Upper lobe of left lung (tissue), 5 donors: ENCODE measurements around the genes BFAR, PLA2G10 and BMERB1.

- PRO-cap, 2 experiments = no peak in any of the 2 experiments
- RAMPAGE, long total RNA, 4 experiments = no peak in any of the 4 experiments
Measured at GRCh38 chr16:14337357-14338126, 266.4 kb downstream of the MRTFB start.

DNA sequence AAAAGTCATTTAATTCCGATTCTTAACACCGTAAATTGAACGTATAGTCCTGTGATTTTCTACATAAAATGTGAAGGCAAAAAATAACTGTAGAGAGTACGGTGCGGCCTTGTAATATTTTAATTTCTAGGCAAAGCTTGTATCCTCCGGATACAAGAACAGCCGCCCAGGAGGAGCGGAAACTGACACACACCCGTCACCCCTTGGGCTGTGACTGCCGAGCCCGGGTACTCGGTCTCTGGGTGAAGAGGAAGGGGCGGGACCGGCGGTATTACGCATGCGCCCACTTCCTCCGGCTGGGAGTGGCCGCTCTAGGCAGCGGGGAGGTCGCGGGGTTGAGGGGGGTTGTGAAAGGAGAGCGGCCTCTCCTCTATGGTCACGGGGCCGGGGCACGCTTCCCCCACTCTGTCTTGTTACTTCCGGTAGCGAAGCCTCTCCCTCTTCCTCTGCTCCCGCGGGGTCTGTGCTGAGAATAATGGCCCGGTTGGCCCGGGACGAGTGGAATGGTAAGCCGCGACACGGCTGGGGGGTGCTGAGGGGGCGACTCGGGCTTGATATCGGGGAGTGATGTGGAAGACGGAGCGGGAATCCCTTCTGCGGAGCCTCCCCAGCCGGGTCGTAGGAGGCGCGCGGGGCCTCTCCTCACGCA lies at the start of gene BFAR:
BFAR (plus strand) TSS at position 439 of the 649 bp plus-strand sequence.
- PRO-cap, 2 experiments = peak in 2 of 2 experiments; most common plus-strand start position 338 of the sequence (in 1); most common minus-strand start position 216 of the sequence (in 2)
- RAMPAGE, long total RNA, 4 experiments = start-site peak on the plus strand in 4 of 4 experiments, centred at positions 435 to 467 of the sequence, 20 to 959 reads per replicate

DNA sequence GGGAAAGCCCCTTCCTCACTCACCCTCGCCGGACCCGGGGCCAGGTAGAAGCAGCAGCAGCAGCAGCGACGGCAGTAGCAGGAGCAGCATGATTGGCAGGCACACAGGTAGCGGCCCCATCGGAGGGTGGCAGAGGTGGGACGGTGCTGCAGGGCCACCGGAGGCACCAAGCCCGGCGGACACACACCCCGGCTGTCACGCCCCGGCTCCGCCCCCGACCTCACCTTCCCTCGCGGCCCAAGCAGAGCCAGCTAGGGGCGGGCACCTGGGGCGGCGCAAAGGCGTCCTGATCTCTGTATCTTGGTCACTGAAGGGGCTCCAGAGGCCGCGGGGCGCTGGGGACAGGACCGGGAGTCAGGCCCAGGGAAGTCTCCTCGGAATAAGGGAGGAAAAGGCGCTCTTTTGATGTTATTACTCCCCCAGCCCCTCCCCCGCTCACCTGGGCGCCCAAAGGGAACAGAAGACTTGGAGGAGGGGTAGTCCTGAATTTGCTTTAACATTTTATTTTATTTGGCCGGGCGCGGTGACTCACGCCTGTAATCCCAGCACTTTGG lies at the start of gene PLA2G10:
PLA2G10 (minus strand) TSS at position 199 of the 554 bp plus-strand sequence.
- PRO-cap, 2 experiments = no peak in any of the 2 experiments
- RAMPAGE, long total RNA, 4 experiments = no peak in any of the 4 experiments

- PRO-cap, 2 experiments = no peak in any of the 2 experiments
- RAMPAGE, long total RNA, 4 experiments = no peak in any of the 4 experiments
Measured at GRCh38 chr16:14917972-14918877, 19.0 kb upstream of the NPIPA1 start.

- PRO-cap, 2 experiments = no peak in any of the 2 experiments
- RAMPAGE, long total RNA, 4 experiments = no peak in any of the 4 experiments
Measured at GRCh38 chr16:14988853-14989234, 14.0 kb downstream of the PDXDC1 start.

GRCh38 chr16:15033081-15033855 lies 22.6 kb downstream of the NTAN1 start:
- PRO-cap, 2 experiments = no peak in any of the 2 experiments
- RAMPAGE, long total RNA, 4 experiments = no peak in any of the 4 experiments

- PRO-cap, 2 experiments = no peak in any of the 2 experiments
- RAMPAGE, long total RNA, 4 experiments = no peak in any of the 4 experiments
Measured at GRCh38 chr16:15135526-15135926, 41.5 kb upstream of the RRN3 start.

- PRO-cap, 2 experiments = peak in 2 of 2 experiments; most common plus-strand start chr16:15434511 (in 2)
- RAMPAGE, long total RNA, 4 experiments = start-site peak on the plus strand in 4 of 4 experiments, at chr16:15434503-15434591 at its widest, 30 to 189 reads per replicate
Measured at GRCh38 chr16:15434236-15435556, at the start of gene BMERB1. BMERB1 (plus strand) TSS chr16:15434588.

GRCh38 chr16:15494173-15494601 lies 59.8 kb downstream of the BMERB1 start:
- PRO-cap, 2 experiments = no peak in any of the 2 experiments
- RAMPAGE, long total RNA, 4 experiments = no peak in any of the 4 experiments

DNA sequence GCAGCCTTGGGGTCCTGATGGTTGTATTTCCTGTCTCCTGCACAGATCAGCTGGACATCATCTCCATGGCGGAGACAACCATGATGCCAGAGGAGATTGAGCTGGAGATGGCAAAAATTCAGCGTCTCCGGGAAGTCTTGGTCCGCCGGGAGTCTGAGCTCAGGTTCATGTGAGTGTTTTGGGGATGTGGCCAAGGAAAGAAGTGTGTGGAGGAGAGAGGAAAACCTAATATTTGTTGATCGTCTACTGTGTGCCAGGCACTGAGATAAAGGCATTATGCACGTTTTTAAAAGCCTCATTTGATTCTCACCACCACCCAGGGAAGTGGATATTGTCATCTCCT lies 80.8 kb downstream of the BMERB1 start:
- PRO-cap, 2 experiments = no peak in any of the 2 experiments
- RAMPAGE, long total RNA, 4 experiments = no peak in any of the 4 experiments

DNA sequence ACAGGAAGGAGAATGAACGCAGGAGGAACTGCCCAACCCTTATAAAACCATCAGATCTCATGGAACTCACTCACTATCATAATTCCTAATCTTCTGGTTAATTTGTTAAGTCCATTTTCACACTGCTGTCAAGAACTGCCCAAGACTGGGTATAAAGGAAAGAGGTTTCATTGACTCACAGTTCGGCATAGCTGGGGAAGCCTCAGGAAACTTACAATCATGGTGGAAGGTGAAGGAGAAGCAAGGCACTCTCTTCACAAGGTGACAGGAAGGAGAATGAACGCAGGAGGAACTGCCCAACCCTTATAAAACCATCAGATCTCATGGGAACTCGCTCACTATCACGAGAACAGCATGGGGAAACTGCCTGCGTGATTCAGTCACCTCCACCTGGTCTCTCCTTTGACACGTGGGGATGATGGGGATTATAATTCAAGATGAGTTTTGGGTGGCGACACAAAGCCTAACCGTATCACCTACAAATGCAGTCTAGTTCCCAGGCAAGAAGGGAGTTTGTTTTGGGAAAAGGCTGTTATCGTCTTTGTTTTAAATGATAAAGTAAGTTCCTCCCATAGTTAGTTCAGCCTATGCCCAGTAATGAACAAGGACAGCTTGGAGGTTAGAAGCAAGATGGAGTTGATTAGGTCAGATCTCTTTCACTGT lies 68.9 kb downstream of the MARF1 start:
- PRO-cap, 2 experiments = no peak in any of the 2 experiments
- RAMPAGE, long total RNA, 4 experiments = no peak in any of the 4 experiments

DNA sequence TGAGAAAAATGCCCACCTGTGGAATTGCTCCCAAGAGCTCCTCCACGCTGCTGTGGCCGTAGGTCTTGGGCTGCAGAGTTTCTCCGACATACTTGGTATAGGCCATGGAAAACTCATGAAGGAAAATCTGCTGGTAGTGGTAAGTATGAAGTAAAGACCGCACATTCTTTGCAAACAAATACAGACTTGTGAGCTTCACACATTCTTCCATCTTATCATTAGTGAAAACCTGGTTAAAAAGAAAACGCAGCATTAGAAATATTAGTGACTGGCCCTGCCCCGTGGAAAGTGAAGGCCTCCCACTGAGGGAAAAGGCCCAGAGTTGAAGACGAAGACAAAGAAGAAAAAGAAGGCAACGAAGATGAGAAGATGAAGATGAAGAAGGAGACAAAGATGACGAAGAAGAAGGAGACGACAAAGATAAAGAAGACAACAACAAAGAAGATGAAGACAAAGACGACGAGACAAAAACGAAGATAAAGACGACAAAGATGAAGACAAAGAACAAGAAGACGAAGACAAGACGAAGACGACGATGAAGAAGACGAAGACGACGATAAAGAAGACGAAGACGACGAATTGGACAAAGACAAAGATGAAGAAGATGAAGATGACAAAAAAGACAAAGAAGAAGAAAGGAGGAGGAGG lies 40.9 kb downstream of the MARF1 start:
- PRO-cap, 2 experiments = no peak in any of the 2 experiments
- RAMPAGE, long total RNA, 4 experiments = no peak in any of the 4 experiments

GRCh38 chr16:15604914-15605458 lies 38.0 kb downstream of the MARF1 start:
- PRO-cap, 2 experiments = no peak in any of the 2 experiments
- RAMPAGE, long total RNA, 4 experiments = no peak in any of the 4 experiments

GRCh38 chr16:15775966-15776671 lies 80.7 kb downstream of the MYH11 start:
- PRO-cap, 2 experiments = no peak in any of the 2 experiments
- RAMPAGE, long total RNA, 4 experiments = no peak in any of the 4 experiments

GRCh38 chr16:15834991-15835759 lies 21.7 kb downstream of the MYH11 start:
- PRO-cap, 2 experiments = no peak in any of the 2 experiments
- RAMPAGE, long total RNA, 4 experiments = no peak in any of the 4 experiments

DNA sequence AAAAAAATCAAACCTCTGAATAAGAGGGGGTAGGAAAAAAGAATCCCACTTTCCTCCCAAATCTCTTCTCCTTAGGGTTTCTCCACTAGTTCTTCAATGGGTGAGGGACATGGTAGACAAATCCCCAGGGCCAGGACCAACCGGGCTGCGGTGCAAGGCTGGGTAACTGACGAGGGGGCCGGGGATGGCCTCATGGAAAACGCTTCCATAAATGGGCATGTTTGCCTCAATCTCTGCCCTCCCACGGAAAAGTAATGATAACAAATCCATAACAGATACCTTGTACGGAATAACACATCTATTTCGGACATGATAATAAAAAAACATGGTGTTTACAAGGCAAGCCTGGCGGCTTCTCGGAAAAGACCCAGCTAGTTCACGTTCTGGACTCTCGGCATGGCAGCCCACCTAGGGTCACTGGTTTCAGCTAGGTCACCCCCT lies 2.0 kb downstream of the MYH11 start:
- PRO-cap, 2 experiments = no peak in any of the 2 experiments
- RAMPAGE, long total RNA, 4 experiments = no peak in any of the 4 experiments

GRCh38 chr16:15950292-15950845 lies 953 bp downstream of the ABCC1 start:
- PRO-cap, 2 experiments = peak in 1 of 2 experiments; most common plus-strand start chr16:15950771 (in 1); most common minus-strand start chr16:15950515 (in 1)
- RAMPAGE, long total RNA, 4 experiments = no peak in any of the 4 experiments

DNA sequence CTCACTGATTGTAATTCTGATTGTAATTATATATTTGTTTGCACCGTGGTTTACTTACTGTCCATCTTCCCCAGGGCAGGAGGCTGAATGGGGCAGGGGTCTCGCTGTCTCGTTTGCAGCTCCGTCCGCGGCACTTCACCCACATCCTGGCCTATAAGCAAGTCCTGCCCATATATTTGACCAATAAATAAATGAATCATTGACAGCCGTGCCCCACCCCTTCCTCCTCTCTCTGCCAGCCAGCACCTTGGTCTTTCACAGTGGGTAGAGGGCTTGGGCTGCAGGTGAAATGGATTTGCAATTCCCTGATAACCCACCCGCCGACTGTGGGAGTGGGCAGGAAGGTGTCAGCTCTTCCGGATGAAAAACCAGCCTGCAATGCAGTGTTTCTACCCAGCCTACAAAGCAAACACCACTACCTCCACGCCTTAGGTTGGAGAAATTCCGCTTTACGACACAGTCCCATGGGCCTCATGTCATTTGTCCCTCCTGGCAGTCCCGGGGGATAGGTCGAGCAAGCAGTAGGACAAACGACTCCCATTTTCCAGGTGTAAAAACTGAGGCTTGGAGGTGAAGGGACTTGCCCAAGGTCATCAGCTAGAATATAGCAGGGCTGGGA lies 78.9 kb downstream of the ABCC1 start:
- PRO-cap, 2 experiments = no peak in any of the 2 experiments
- RAMPAGE, long total RNA, 4 experiments = no peak in any of the 4 experiments

DNA sequence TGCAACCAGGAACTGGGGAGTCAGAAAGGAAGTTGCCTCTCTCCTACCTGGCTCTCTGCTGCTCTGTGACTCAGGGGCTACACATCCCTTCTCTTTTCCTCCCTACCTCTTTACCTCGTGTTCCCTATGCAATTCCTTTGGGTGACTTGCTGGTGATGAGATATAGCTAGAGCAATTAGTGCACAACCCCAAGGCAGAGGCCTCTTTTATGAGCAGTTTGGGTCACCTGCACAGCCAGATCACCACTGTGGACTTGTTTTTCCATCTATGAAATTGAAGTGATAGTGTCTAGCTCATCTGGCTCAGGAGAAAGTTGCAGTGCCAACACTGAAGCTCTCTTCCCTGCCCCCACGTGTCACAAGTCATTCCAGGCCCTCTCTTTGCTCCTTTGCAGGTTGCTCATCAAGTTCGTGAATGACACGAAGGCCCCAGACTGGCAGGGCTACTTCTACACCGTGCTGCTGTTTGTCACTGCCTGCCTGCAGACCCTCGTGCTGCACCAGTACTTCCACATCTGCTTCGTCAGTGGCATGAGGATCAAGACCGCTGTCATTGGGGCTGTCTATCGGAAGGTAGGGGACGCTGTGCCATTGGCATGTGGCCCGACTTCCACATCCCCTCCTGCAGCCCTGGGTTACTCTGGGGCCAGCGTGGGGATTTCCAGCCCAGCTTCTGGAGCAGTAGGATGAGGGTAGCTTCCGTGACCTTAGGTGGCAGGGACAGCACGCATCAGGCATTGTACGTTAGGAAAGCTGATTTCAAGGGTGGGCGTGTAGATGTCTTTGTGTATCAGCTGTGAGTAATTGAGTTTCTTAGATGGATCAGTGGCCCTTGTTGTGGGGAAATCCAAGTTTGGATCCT lies 96.3 kb downstream of the ABCC1 start:
- PRO-cap, 2 experiments = no peak in any of the 2 experiments
- RAMPAGE, long total RNA, 4 experiments = start-site peak on the plus strand in 2 of 4 experiments, centred at positions 535 to 650 of the sequence, 12 to 22 reads per replicate

GRCh38 chr16:17275226-17275834 lies 195.4 kb downstream of the XYLT1 start:
- PRO-cap, 2 experiments = no peak in any of the 2 experiments
- RAMPAGE, long total RNA, 4 experiments = no peak in any of the 4 experiments